ENCODE measurements around a stretch of chr17.

DNA sequence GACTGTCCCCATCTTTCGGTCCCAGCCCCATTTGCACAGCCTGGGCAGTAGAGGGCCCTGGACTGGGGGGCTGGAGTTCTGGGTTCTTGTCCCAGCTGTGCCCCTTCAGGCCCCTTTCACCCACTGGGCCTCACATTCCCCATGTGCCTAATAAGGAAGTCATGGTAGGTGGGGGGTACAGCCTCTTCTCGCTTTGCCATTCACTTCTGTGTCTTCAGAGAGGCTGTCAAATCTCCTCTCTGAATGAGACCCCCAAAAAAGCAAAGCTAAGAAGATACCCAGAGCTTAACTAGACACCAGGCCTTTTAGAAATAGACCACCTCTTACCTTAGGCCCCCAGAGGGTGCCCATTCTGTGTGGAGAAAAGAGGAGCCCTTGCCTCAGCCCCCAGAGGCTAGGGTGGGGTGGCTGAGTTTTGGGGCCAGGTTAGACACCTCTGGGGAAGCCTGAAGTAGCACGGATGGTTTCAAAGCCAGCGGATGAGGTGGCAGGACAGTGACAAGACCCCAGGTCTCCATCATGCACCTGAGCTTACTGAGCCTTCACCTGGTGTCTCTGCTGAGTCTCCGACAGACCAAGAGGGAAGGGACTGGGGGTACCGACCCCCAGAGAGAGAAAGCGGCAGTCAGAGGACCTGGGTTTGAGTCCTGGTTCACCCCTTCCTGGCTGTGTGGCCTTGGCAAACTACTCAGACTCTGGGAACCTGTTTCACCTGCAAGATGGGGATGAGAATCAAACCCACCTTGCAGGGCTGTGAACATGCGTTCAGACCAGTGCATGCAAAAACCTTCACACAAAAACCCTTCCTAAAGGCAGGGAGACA lies 7.5 kb downstream of the SCGB1C2 start:
- PRO-cap, 4 experiments, result no peak in any of the 4 experiments
- RAMPAGE, long total RNA, 2 experiments, result no peak in any of the 2 experiments

GRCh38 chr17:179728-180465 lies 1.6 kb downstream of the DOC2B start:
- PRO-cap, 4 experiments, result no peak in any of the 4 experiments
- RAMPAGE, long total RNA, 2 experiments, result no peak in any of the 2 experiments

DNA sequence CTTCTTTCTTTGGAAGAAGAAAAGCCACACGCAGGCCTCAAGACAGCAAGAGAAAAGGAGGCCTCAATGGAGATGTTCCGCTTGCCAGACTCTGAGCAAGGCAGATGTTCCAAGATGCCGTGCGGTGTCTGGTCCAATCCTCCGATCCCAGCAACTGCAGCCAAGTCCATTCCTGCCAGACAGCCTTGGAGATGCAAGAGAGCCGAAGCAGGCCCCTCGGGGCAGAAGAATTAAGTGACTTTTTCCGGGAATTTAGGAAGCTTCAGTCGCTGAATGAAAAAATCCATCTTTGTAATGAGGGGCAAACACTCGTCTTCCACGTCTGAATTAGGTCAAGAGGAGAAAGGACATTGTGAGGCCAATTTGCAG lies 44.8 kb downstream of the RPH3AL start:
- PRO-cap, 4 experiments, result no peak in any of the 4 experiments
- RAMPAGE, long total RNA, 2 experiments, result no peak in any of the 2 experiments

DNA sequence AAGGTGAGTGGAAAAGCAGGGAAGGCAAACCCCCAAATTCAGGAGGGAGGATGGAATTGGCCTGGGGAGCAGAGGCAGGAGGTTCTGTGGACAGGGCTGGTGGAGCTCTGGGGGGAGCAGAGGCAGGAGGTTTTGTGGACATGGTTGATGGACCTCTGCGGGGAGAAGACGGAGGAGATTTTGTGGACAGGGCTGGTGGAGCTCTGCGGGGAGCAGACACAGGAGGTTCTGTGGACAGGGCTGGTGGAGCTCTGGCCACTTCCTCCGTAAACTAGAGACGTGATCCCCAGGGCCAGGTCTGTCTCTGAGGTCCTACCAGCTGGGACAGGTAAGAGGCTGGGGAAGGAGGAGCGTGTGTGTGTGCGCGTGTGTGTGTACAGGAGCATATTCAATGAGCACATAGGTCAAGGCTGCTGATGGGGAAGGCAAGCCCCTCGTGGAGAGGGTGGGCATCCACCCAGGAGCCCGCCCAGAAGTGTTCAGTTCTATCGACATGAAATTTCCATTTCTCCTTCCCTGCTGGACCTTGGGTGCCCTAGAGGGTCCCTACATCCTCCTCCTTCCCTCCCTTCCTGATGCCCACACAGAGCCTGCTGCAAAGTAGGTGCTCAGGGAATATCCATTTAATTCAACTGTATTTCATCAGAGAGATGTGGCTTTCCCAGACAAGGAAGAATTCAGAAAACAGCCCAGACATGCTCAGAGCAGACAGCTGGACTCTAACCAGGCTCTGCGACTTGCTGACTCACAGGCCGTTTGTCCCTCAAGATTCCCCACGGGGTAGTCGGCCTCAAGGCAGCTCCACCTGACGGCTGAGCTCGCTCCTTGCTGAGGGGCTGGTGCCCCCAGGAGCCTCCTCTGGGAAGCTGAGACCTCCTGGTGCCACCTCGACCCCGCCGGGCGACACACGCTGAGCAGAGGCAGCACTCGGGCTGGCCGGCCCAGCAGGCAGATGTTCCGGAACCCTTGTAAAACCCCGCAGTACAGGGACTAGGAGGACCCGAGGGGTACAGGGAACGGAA lies 20.4 kb downstream of the RPH3AL start:
- PRO-cap, 4 experiments, result peak in 1 of 4 experiments; most common minus-strand start position 968 of the sequence (in 1)
- RAMPAGE, long total RNA, 2 experiments, result no peak in any of the 2 experiments

GRCh38 chr17:332950-333213 lies 19.7 kb downstream of the RPH3AL start:
- PRO-cap, 4 experiments, result no peak in any of the 4 experiments
- RAMPAGE, long total RNA, 2 experiments, result no peak in any of the 2 experiments

DNA sequence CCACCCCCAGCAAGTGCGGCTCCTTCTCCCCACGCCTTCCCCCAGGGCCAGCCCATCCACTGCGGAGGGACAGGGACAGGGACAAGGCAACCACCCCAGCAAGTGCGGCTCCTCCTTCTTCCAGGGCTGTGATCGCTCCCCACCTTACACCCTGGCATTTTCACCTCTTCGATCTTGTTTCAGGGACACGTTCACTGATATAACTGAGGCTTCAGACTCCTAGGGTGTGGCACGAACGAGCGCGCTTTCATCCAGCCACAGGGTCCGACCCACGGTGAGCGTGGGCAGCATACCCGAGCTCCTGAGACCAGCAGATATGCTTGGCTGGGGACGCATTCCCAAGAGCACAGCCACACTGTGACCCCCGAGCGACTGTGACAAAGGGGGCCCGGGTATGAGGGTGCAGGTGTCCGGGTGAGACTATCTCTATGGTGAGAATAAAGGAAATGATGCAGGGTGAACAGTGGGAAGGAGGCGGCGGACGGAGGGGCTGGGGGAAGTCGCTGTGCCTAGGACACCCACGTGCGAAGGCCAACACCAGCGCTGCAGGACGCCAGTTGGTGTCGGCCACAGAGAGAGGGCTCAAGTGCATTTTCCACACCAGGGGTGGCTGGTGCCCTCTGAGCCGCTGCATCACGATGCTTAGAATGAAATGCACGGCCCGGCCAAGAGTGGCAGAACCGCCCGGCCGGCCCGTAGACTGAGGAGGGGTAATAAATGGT lies 17.6 kb downstream of the RPH3AL start:
- PRO-cap, 4 experiments, result peak in 1 of 4 experiments; most common plus-strand start position 521 of the sequence (in 1); most common minus-strand start position 376 of the sequence (in 1)
- RAMPAGE, long total RNA, 2 experiments, result no peak in any of the 2 experiments

GRCh38 chr17:350554-351721 lies 1.7 kb downstream of the RPH3AL start:
- PRO-cap, 4 experiments, result peak in 4 of 4 experiments; most common plus-strand start chr17:350958 (in 4); most common minus-strand start chr17:350727 (in 3)
- RAMPAGE, long total RNA, 2 experiments, result no peak in any of the 2 experiments

GRCh38 chr17:412935-413345 lies 2.8 kb downstream of the C17orf97 start:
- PRO-cap, 4 experiments, result no peak in any of the 4 experiments
- RAMPAGE, long total RNA, 2 experiments, result no peak in any of the 2 experiments

DNA sequence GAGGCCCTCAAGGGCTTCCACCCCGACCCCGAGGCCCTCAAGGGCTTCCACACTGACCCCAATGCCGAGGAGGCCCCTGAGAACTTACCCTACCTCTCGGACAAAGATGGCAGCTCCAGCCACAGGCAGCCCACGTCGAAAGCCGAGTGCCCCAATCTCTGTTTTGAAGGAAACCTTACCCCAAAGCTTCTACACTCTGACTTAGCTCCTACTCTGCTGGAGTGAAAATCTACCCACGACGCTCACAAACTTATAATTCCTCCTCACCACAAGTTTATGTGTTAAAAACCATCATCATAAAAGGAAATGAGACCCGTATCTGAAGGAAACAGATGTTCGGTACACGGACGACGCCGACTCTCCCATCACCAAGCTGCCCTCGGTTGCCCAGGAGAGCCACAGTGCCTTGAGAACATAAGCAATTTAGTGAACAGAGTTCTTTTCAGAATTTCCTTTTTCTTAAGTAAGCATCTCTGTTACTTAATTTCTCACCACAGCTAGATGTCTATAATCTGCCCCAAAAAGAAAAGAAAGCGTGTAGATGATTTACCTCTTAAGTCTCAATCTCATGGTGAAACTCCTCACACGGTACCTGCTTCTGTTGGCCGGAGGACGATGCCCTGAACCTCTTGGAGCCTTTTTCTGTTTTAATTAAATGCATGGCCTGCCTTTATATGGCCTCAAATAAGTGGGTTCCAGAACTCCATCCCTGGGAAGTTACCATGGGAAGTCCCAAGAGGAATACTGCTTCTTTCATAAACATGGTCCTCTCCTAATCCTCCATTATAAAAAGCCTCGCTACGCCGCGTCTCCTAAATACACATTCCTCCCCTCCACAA lies 4.0 kb downstream of the C17orf97 start:
- PRO-cap, 4 experiments, result no peak in any of the 4 experiments
- RAMPAGE, long total RNA, 2 experiments, result no peak in any of the 2 experiments

DNA sequence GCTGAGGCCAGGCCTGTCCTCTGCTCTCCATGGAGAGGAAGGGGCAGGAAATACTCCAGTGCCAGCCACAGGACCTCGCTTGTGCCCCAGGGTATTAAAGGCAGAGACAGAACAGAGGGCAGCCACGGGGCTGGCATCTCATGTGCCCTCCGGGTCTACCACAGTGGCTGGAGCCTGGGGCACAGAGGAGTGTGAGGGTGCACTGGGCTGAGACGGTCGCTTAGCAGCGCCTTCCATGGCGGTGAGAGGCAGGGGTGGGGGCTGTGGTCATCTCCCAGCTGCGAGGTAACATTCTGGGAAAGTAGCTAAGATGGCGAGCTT lies 6.0 kb downstream of the C17orf97 start:
- PRO-cap, 4 experiments, result no peak in any of the 4 experiments
- RAMPAGE, long total RNA, 2 experiments, result no peak in any of the 2 experiments

DNA sequence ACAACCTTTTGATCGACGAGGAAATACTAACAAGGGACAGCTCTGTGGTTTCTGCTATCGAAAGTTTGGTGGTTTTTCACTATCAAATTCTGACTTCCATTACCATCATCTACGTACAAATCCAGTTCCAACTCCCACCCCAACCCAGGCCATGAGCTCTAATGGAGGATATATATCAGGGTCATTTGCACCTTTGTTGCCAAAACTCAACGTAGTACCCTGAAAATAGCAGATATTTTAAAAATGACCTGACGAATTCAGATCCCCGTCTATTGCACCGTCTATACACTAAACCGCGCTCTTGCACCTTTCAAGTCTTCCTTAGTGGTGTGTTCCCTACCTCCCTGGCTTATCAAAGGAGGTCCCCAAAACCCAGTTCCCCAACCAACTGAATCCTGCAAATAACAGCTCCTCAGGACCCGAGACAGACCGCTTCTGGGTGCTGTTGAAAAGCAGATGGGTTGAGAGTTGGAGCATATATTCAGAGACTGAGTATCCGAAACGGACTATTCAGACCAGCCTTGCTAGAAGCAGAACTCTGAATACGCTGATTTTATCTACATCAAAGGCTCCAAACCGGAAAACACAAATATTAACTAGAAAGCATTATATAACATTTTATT lies 732 bp downstream of the GLOD4 start:
- PRO-cap, 4 experiments, result no peak in any of the 4 experiments
- RAMPAGE, long total RNA, 2 experiments, result no peak in any of the 2 experiments

GRCh38 chr17:794652-795608 lies 12.8 kb downstream of the MRM3 start:
- PRO-cap, 4 experiments, result peak in 2 of 4 experiments; most common plus-strand start chr17:795272 (in 1); most common minus-strand start chr17:795004 (in 1)
- RAMPAGE, long total RNA, 2 experiments, result no peak in any of the 2 experiments

DNA sequence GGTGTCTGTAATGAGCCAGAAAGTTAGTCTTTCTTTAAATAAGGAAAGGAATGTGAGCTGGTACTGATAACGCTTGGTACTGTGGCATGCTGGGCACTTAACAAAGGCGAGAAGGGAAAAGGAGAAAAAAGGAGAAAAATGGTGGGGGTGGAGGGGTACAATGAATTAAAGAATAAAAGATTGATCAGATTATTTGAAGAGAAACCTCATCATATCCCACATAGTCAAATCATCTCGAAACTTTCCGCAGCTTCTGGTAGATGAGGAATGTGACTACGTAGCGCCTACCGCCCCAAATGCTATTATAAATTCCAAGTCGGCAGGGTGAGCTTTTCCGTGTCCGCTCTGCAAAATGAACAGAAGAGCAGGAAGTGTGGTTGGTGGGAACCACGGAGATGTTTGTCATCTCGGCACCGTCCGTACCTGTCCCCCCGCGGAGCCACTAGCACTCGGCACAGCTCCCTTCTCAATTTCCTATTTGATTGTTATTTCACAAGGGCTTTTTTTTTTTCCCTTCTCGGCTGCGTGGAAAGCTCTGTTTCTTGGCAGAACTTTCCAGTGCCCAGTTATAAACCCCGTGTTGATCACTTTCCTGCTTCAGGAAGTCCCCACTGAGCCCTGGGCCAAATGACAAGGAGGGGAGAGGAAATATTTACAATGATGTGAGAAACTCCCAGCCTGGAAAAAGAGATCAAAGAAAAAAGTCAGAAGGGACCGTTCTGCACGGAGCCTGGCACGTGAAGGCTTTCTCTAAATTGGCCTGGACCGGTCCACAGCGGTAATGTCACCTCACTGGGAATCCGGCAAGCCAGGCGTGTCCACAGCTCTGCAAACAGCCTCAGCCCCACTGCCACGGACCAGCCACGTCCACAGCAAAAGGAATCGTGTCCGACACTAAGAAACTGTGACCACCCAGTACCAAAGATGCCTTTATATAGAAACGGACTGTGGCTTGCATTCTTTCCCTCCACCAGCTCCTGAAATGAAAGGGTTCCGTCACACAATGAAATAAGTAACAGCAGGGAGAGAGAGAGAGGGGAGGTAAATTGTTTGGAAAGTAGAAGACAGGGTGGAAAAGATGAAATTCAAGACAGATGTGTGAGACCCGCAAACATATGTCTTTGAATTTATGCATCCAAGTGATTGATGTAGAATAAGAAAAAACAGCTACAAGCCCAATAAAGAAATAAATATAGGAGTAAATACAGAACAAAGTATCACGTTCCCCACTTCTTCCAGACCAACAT lies 65.0 kb downstream of the MRM3 start:
- PRO-cap, 4 experiments, result peak in 2 of 4 experiments; most common plus-strand start position 337 of the sequence (in 2)
- RAMPAGE, long total RNA, 2 experiments, result no peak in any of the 2 experiments

DNA sequence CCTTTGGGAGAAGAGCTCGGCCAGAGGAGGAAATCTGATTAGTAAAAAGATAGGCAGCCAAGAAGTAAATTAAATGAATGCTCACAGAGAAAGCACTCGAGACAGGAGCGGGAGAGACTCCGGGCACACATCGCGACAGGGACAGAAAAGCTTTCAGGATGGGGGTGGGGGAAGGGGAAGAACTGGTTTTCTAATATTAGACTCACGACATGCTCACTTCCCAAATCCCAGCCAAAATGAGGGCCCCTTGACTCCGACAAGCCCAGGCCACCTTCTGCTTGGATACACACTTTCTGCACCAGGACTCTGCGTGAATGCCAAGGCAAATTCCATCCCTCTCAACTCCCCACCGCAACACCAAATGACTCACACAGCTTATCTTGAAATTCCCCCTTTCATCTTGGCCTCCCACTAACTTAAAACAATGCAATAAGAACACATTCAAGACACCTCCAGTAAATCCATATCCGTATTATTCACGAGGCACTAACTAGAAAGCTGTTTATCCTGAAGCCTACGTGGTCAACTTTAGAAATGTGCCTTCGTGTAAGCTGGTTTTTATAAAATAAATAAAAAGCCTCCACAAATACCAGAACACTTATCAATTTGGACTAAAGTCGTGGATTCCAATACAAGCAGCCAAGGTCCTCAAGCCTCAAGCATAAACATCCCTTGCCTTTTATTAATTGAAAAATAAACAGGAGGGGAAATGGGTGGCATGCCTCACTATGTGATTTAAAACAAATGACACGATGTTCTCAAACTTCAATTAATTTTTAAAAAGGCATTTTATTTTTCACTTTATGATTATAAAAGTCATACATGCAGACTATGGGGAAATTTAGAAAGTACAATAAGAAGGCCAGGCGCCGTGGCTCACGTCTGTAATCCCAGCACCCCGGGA lies 46.1 kb downstream of the NXN start:
- PRO-cap, 4 experiments, result no peak in any of the 4 experiments
- RAMPAGE, long total RNA, 2 experiments, result no peak in any of the 2 experiments

GRCh38 chr17:948226-948626 lies 31.4 kb downstream of the NXN start:
- PRO-cap, 4 experiments, result no peak in any of the 4 experiments
- RAMPAGE, long total RNA, 2 experiments, result no peak in any of the 2 experiments

GRCh38 chr17:950395-950920 lies 29.1 kb downstream of the NXN start:
- PRO-cap, 4 experiments, result no peak in any of the 4 experiments
- RAMPAGE, long total RNA, 2 experiments, result no peak in any of the 2 experiments

DNA sequence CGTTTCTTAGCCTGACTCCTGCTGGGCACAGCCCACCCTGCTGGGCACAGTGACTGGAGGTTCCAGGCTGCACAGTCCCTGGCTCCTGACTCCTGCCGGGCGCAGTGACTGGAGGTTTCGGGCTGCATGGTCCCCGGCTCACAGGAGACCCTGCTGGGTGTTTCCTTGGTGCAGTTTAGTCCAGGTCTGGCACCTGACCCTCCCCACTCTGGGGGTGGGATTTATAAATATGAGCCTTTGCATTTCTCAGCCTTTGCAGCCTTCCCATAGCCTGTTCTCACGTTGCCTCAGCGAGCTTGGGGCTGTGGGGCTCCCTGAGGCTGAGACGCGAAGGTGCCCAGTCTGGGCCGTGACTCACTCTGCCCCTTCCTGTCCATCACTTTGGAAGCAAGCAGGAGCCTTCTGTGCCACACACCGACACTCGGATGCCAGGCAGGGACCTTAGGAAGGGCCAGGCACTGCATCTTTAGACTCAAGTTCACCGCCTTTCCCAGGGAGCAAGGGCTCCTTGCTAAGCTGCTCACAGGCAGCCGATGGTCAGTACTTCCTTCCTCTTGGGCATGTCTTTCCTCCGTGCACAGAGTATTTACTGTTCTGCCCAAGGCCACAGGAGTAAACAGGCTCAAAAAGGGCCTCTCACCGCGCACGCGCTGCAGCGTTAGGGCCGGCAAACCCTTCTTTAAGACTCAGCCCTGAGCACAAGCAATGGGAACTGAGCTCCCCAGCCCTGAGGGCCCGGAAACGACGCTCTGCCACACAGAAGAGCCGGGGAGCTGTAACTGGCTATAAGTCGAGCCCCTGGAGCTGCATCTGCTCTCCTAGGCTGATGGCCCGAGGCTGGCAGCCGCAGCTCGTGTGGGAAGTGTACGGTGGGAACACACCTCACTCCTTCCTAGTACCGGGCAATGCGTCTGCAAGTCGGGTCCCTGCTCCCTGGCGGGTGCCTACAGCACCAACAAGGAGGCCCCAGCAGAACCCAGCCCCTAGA lies 7.1 kb downstream of the TIMM22 start:
- PRO-cap, 4 experiments, result no peak in any of the 4 experiments
- RAMPAGE, long total RNA, 2 experiments, result no peak in any of the 2 experiments

- PRO-cap, 4 experiments, result no peak in any of the 4 experiments
- RAMPAGE, long total RNA, 2 experiments, result no peak in any of the 2 experiments
These were observed 32.4 kb downstream of the TIMM22 start for GRCh38 chr17:1029302-1029745.

DNA sequence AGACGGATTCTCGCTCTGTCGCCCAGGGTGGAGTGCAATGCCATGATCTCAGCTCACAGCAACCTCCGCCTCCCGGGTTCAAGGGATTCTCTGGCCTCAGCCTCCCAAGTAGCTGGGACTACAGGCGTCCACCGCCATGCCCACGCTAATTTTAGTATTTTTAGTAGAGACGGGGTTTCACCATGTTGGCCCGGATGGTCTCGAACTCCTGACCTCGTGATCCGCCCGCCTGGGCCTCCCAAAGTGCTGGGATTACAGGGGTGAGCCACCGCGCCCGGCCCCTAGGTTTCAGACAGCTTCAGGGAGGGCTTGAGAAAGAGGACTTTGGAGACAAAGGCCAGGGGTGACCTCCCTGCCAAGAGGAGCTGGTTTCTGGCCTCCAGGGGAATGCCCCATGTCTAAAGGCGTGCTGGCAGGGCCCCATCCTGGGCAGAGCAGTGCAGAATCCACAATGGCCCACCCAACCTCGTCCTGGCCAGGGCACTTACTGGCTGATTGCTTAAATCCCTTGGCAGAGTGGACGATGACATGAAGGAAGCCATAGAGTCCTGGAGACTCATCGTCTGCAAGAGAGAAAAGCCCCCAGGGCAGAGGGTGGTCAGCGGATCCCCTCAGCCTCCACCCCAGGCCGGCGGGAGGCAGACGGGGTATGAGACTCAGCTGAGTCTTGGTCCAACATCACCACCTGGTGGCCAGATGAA lies 58.8 kb downstream of the TIMM22 start:
- PRO-cap, 4 experiments, result no peak in any of the 4 experiments
- RAMPAGE, long total RNA, 2 experiments, result no peak in any of the 2 experiments

DNA sequence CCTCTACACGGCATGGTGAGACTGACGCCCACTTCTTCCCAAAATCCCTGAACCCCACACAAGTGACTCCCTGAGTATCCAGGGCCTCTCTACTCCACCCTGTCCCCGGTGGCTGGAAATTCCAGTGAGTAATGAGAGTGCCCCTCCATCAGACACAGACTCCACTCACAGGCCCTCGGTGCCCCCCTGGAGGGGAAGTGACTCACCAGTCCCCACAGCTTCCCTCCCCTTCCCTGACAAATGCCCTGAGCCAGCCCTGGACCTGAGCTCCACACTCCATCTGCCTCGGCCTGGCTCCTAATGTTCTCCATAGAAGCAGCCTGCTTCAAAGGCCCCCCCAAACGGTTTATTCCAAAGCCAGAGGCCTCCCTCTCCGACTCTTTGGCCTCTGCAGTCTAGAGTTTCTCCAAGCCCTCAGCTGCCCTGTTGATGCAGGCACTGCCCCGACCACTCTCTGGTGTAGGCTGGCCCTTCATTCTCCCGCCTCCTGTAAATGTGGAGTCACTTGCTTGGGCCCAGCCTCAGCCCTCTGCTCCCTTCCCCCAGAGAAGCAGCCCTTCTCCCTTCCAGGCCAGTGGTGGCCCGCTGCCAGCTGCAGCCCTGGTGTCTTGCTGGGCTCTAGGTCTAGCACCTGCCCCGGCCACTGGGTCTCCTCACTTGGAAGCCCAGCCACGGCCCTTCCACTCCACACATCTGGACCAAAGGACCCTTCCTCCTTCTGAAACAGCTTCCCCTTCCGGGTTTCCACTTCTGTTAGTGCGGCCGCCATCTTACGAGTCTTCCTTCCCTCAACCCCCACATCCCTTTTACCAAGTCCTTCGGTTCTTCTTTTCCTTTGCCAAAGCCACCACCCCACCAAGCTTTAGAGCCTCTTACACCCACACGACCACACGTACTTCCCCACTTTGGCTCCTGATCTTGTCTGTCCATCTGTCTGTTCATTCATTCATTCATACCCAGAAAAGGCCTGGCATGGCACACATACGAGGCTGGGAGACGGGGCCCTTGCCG lies 68.3 kb downstream of the ABR start:
- PRO-cap, 4 experiments, result no peak in any of the 4 experiments
- RAMPAGE, long total RNA, 2 experiments, result no peak in any of the 2 experiments